ENCODE data around the gene PLEKHG7.

DNA sequence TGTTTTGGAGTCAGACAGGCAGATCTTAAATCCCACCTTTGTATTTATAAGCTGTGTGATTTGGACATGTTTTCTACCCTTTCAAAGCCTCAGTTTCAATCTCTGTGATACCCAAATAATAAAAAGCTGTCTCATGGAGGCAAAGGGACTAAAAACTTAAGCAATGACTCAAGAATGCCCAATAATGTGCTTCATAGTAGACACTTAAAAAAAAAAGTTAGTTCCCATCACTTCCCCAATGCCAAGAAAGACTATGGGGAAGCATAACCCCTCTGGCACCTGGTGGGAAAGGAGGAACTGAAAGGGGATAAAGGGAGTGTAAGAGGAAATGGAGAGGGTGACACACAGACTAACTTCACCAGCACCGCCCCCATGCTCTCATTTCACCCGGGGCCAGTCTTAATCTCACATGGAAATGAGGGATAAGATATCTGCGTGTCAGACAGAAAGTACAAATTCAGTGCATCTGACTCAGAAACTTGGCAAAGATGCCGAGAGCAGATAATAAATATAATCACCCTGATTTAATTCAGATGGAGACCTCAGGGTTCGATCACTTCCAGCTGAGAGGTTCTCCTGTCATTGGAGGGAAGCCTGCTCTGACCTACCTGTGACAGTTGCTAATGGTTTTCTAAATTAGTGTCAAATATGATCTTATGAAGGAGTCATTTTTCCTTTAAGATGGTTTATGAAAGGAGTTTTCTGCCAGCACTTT is 191.7 kb downstream of the DUSP6 start:
- PRO-cap, 5 experiments, result peak in 1 of 5 experiments; most common plus-strand start position 534 of the sequence (in 1); most common minus-strand start position 380 of the sequence (in 1)
- RAMPAGE, long total RNA, 2 experiments, result no peak in any of the 2 experiments
- RRBS, result no CpG with 5 or more reads among the region's 5 CpGs

GRCh38 chr12:89352833-89353893 is 862 bp upstream of the DUSP6 start:
- PRO-cap, 5 experiments, result peak in 5 of 5 experiments; most common plus-strand start chr12:89353767 (in 5); most common minus-strand start chr12:89353675 (in 5)
- RAMPAGE, long total RNA, 2 experiments, result no peak in any of the 2 experiments
- RRBS, result 5% methylated on average over 9 of the region's 67 CpGs

GRCh38 chr12:89355057-89356374 is 3.2 kb upstream of the DUSP6 start:
- PRO-cap, 5 experiments, result peak in 5 of 5 experiments; most common plus-strand start chr12:89356088 (in 4); most common minus-strand start chr12:89355958 (in 5)
- RAMPAGE, long total RNA, 2 experiments, result no peak in any of the 2 experiments
- RRBS, result no CpG with 5 or more reads among the region's 30 CpGs

- PRO-cap, 5 experiments, result peak in 3 of 5 experiments; most common minus-strand start chr12:89383174 (in 1)
- RAMPAGE, long total RNA, 2 experiments, result no peak in any of the 2 experiments
- RRBS, result no CpG with 5 or more reads among the region's 2 CpGs
These were observed 30.7 kb upstream of the DUSP6 start for GRCh38 chr12:89382971-89383407.

GRCh38 chr12:89390568-89391055 is 38.3 kb upstream of the DUSP6 start:
- PRO-cap, 5 experiments, result peak in 2 of 5 experiments; most common minus-strand start chr12:89390859 (in 1)
- RAMPAGE, long total RNA, 2 experiments, result no peak in any of the 2 experiments
- RRBS, result no CpG with 5 or more reads among the region's 1 CpG

DNA sequence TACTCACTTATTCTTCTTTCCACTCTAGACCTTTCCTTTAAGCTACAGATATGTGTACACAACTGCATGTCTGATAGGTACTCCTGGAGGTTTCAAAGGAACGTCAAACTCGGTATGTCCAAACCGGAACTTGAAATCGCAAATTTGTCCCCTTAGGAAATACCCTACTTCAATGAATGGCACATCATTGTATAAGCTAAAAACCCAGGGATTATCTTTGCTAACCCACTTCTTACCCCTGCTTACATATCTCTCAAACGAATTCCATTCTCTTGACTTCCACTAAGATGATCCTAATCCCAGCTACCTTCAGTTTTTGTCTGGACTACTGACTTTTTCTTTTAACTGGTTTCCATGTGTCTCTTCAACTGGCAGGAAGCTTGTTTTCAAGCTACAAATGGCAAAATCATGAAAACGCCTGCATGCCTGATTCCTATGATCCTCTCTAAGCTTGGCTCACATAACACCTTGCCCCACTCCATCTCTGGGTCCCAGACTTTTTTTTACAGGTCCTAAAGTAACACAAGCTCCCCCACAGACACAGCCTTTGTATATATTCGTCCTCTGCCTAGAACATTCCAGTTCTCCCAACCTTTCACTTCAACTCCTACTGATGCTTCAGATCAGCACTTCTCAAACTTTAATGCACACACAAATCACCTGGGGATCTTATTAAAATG is 85.7 kb downstream of the GALNT4 start:
- PRO-cap, 5 experiments, result no peak in any of the 5 experiments
- RAMPAGE, long total RNA, 2 experiments, result no peak in any of the 2 experiments
- RRBS, result no CpG with 5 or more reads among the region's 7 CpGs

- PRO-cap, 5 experiments, result no peak in any of the 5 experiments
- RAMPAGE, long total RNA, 2 experiments, result no peak in any of the 2 experiments
These were observed 40.8 kb upstream of the POC1B start for GRCh38 chr12:89566729-89567036.

DNA sequence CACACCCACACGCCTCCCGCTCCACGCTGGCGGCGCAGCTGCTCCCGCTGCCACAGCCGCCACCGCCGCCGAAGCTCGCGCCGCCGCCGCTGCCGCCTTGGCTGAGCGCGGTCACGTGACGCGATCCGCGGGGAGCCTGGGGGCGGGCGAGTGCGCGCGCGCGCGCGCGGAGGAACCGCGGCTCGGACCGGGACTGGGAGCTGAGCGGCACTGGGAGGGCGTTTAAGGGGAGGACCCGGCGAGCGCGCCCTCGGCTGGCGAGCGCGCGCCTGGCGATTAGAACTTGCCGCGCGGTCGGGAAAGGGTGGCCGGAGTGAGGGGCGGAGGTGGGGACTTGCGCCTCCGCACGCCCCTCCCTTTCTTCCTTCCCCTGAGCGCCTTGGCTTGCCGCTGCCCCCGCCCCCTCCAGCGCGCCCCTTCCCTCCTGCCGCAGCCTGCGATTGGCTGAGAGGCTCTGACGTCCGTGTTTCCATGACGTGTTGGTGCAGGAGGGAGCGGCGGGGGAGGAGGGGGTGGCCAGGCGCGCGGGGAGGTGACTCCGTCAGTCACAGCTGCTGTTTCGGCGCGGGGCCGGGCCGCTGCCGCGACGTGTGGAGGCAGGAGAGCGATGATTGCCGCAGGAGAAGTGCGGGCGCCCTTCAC is 730 bp upstream of the ATP2B1 start:
- PRO-cap, 5 experiments, result peak in 5 of 5 experiments; most common plus-strand start position 163 of the sequence (in 5); most common minus-strand start position 195 of the sequence (in 5)
- RAMPAGE, long total RNA, 2 experiments, result start-site peak on the minus strand in 1 of 2 experiments, centred at position 83 of the sequence, 191 reads per replicate
- RRBS, result 2% methylated on average over 24 of the region's 86 CpGs

DNA sequence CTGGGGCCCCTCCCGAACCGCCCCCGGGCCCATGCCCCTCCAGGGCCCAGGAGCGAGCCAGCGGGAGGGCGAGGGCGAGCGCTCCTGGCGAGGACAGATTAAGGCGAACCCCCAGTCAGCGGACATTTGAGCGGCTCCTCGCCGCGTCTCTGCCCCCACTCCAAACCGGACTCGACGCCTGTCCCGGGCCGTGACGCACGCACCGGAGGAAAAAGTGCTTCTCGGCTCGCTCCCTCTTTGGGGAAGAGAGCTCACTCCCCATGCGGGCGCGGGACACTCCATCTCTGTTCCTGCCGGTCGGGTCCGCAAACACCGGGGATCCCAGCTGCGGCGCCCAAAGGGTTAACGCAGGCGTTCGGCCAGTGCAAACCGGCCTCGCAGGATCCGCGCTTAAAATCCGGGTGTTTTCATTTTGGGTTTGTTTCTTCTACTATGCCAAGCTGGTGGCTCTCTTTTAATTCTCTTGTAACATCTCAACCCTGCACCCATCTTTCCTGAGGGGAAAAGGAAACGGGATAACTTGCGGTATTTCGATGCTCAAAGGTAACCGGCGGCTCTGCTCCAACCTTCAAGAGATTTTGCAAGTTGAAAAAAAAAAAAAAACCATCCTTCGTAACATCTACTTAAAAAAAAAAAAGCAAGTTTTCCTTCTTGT is 1.4 kb upstream of the ATP2B1 start:
- PRO-cap, 5 experiments, result peak in 3 of 5 experiments; most common plus-strand start position 254 of the sequence (in 2); most common minus-strand start position 100 of the sequence (in 1)
- RAMPAGE, long total RNA, 2 experiments, result no peak in any of the 2 experiments
- RRBS, result 2% methylated on average over 17 of the region's 48 CpGs

- PRO-cap, 5 experiments, result no peak in any of the 5 experiments
- RAMPAGE, long total RNA, 2 experiments, result no peak in any of the 2 experiments
- RRBS, result no CpG with 5 or more reads among the region's 4 CpGs
These were observed 382.6 kb upstream of the ATP2B1 start for GRCh38 chr12:90091157-90091741.

GRCh38 chr12:91250154-91250816 is 67.7 kb upstream of the DCN start:
- PRO-cap, 5 experiments, result no peak in any of the 5 experiments
- RAMPAGE, long total RNA, 2 experiments, result no peak in any of the 2 experiments
- RRBS, result no CpG with 5 or more reads among the region's 3 CpGs

GRCh38 chr12:91562419-91562914 is 379.9 kb upstream of the DCN start:
- PRO-cap, 5 experiments, result no peak in any of the 5 experiments
- RAMPAGE, long total RNA, 2 experiments, result no peak in any of the 2 experiments
- RRBS, result no CpG with 5 or more reads among the region's 1 CpG

GRCh38 chr12:91574551-91575239 is 392.1 kb upstream of the DCN start:
- PRO-cap, 5 experiments, result no peak in any of the 5 experiments
- RAMPAGE, long total RNA, 2 experiments, result no peak in any of the 2 experiments
- RRBS, result no CpG with 5 or more reads among the region's 6 CpGs

- PRO-cap, 5 experiments, result no peak in any of the 5 experiments
- RAMPAGE, long total RNA, 2 experiments, result no peak in any of the 2 experiments
- RRBS, result no CpG with 5 or more reads among the region's 3 CpGs
These were observed 435.6 kb upstream of the DCN start for GRCh38 chr12:91618168-91618723.

GRCh38 chr12:92064960-92065777 is 80.5 kb downstream of the BTG1 start:
- PRO-cap, 5 experiments, result peak in 4 of 5 experiments; most common plus-strand start chr12:92065224 (in 2); most common minus-strand start chr12:92065082 (in 2)
- RAMPAGE, long total RNA, 2 experiments, result no peak in any of the 2 experiments
- RRBS, result no CpG with 5 or more reads among the region's 8 CpGs

- PRO-cap, 5 experiments, result no peak in any of the 5 experiments
- RAMPAGE, long total RNA, 2 experiments, result no peak in any of the 2 experiments
- RRBS, result no CpG with 5 or more reads among the region's 3 CpGs
These were observed 20.7 kb downstream of the BTG1 start for GRCh38 chr12:92124960-92125330.

GRCh38 chr12:92134357-92135334 is 11.0 kb downstream of the BTG1 start:
- PRO-cap, 5 experiments, result no peak in any of the 5 experiments
- RAMPAGE, long total RNA, 2 experiments, result no peak in any of the 2 experiments
- RRBS, result no CpG with 5 or more reads among the region's 9 CpGs

DNA sequence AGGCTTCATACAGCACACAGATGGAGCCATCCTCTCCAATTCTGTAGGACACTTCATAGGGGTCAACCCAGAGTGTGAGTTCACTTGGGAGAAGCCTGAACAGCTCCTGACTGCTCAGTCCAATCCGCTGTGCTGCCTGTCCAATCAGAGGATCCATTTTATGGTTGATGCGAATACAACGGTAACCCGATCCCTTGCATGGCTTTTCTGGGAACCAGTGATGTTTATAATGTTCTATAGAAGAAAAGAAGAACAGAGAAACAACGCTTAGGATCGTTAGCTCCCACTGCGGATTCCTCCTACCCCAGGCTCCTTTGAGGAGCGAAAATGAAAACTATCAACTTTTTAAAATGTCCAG is 1.5 kb downstream of the BTG1 start:
- PRO-cap, 5 experiments, result peak in 4 of 5 experiments; most common plus-strand start position 255 of the sequence (in 4); most common minus-strand start position 134 of the sequence (in 3)
- RAMPAGE, long total RNA, 2 experiments, result no peak in any of the 2 experiments
- RRBS, result no CpG with 5 or more reads among the region's 8 CpGs

DNA sequence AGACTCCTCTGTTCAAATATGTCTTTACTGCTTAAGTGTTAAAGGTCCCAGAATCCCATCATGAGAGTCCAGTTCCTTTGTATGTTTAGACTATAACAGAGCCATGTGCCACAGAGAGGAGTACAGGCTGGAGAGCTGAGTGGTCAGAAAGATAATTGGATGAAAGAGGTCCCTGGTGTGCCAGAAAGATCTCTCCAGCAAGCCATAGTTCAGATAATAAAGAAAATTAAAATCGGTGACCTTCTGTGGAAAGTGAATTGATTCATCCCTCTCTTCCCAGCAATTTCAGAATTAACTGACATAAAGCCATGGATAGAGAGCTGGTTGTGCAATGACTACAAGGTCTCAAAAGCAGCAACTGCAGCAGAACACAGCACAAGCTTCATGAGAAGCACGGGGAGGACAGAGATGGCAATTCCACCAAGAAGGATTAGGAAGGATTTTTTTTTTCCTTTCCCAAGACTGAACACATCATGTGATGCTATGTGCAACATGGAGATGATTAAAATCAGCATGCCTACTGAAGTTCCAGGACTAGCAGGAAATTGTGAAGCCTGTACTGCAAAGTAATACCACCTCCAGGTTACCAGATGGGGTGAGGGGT is 154.9 kb upstream of the PLEKHG7 start:
- PRO-cap, 5 experiments, result peak in 2 of 5 experiments; most common plus-strand start position 348 of the sequence (in 1); most common minus-strand start position 194 of the sequence (in 1)
- RAMPAGE, long total RNA, 2 experiments, result start-site peak on the plus strand in 1 of 2 experiments, centred at position 376 of the sequence, 10 reads per replicate
- RRBS, result no CpG with 5 or more reads among the region's 2 CpGs

- PRO-cap, 5 experiments, result peak in 4 of 5 experiments; most common plus-strand start chr12:92703300 (in 2); most common minus-strand start chr12:92703195 (in 4)
- RAMPAGE, long total RNA, 2 experiments, result no peak in any of the 2 experiments
- RRBS, result no CpG with 5 or more reads among the region's 7 CpGs
These were observed at the start of gene PLEKHG7 for GRCh38 chr12:92702535-92703475. TSS of gene PLEKHG7 (plus strand) at chr12:92702989.